AG09319 (cell line): ENCODE measurements around a stretch of chr15.

DNA sequence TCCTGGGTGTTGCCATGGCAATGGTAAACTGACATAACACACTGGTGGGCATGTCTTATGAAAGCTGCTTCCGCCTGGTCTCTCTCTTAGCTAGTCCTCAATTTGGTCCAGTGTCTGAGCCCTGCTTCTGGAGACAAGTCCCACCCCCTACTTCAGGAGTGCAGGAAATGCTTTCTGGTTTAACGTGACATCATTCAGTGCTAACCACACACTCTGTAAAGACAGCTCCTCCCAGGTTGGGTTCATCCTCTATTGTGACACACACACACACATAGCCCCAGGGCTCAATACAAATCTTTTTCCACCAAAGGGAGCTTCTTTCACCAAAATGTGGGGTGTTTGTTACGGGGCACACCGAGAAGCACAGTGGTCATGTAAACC lies 74.5 kb downstream of the TLE3 start:
- RRBS = no CpG with 5 or more reads among the region's 4 CpGs

GRCh38 chr15:70042405-70043147 lies 55.1 kb downstream of the TLE3 start:
- RRBS = no CpG with 5 or more reads among the region's 5 CpGs

DNA sequence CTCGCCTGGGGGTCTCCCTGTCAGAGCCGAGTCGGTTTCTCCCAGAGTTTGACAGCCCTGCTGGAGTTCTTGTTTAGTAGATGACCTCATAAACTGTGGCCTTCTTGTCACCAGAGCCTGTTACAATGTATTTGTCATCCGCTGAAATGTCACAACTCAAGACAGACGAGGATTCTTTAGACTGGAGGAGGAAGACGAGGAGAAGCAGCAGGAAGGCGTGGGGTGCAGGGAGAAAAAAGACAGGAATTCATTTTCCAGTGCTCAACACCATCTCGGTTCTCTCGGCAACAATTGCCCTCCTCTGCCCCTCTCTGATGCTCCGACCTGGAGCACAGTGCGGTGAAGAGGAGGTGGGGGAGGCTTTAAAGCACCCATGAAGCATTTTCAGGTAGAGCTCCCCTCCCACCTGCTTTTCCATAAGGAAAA lies 47.7 kb downstream of the TLE3 start:
- RRBS = no CpG with 5 or more reads among the region's 11 CpGs

DNA sequence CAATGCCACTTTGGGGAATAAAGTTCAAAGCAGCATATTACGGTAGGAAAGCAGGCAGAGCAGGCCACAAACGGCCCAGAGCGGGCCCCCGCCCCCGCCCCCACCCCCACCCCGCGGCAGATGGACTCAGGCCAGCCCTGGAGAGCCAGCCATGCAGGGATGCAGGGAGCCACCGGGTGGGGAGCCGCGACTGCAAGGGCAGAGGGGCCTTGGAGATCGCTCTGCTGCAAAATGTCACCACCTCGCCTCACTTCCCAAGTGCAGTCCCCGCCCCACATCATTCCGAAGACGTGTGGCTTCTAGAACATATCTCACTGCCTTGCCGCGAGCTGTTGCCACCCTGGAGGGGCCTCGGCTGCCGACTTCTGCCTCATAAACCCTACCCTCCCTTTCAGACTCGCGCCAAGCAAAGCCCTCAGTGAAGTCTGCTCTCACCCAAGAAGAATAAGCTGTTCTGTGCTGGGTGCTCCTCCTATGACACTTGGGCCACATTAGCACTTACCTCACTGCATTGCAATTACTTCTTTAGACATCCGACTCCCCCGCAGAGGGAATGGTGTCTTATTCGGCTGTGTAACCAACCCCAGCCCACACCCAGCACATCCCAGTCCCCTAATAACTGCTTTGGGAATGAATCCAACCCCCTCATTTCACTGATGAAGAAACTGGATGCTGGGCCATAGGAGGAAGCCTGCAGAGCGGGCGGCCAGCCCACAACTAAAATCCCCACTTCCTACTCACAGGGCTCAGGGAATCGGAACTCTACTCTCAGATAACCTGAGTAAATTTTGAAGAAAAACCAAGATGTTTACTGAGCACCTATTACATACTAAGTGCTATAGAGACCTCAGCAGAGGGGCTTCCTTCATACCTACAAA lies 8.7 kb downstream of the TLE3 start:
- RRBS = no CpG with 5 or more reads among the region's 27 CpGs

GRCh38 chr15:70100599-70101365 lies 3.1 kb upstream of the TLE3 start:
- RRBS = 12% methylated on average over 16 of the region's 43 CpGs

DNA sequence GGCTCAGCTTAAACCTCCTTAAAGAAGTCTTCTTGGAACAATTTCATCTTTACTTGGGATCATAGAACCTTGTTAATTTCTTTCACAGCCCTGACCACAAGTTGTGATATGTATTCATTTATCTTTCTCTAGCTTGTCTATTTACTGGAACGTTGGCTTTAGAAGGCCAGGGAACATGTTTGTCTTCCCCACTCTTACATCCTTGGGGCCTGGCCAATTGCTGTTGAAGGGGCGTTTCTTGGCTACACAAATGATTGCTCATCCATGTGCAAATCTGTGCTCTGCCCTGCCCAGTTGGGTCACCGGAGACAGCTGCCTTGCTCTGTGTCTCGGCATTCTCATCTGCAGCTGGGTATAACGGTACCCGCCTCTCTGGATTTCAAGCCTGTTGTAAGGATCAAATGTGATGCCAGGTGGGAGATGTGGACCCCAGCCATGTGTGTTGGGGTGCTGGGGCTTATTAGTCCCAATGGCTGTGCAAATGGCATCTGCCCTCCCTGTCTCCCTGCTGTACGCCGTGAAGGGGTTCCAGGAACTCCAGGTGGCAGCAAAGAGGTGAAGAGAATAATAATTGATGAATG lies 24.0 kb upstream of the TLE3 start:
- RRBS = no CpG with 5 or more reads among the region's 8 CpGs

DNA sequence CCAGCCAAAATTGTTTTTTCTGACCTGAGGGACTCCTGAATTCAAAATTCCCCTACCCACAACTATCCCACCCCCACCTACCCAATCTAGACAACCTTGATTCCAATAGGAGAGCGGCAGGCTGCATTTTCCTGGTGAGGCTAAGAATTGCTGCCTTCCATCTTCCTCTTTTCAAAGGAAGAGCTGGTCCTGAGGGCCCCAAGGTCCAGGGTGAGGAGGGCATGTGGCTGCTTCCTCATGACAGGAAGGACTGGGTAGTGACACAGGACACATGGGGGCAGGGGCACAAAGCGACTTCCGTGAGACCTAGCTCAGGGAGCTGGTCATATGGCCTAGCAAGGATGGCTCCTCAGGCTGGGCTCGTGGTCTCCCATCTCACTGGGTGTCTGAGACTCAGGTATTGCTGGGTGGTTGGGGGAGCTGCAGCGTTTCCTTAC lies 159.8 kb upstream of the TLE3 start:
- RRBS = no CpG with 5 or more reads among the region's 5 CpGs

DNA sequence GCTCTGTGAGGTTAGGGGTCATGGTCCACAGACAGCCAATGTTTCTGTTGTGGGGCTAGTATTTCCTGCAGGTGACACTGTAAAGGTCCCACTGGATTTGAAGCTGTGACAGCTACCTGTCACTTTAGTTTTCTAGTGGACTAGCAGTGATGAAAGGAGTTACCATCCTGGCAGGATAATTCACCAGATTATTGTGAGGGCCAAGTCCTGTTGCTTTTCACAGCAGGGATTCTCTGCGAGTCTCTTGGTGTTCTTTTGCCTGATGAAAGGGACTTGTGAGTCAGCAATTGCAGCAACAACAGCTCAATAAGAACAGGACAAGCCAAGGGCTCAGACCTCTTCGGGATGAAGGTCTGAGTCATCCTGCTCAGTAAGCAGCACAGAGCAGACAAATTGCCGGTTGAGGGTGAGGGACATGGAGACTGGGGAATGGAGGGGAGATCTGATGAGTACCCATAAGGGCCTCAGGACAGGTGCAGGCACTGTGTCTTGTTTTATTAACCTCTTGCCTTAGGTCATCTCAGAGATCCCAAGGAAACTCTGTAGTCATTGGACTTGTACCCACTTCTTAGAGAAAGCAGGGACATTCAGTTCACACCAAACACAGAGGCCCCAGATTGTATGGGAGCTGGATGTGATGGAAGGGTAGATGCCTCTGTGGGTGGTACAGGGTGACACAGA lies 173.7 kb upstream of the TLE3 start:
- RRBS = no CpG with 5 or more reads among the region's 3 CpGs

DNA sequence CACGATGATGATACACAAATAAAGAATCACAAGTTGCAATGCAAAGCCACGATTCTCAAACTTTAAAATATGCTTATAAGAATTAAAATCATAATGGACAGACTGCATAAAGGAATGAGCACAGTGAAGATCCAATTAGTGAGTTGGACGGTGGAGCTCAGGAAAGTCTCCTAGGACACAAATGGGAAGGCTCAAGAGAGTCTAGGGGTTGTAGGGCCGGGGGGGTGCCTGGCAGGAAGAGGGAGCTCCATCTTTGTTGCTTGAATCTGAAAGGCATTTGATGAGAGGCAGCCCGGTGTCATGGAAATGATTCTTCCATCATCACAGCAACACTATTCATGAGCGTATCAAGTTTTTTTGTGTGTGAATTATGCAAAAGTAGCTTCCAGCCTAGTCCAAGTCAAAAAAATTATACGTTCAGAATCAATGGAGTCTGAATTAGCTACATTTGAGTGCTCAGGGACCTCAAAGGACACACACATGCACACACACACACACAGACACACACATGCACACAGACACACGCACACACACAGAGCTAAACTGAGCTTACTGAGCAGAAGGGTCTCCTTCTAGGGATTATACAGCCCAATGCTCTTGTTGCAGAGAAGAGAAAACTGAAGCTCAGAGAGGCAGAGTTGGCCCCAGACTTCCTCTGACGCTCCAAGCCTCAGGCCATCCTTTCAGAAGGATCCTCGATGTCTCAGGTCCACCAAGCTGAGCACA lies 228.3 kb downstream of the UACA start:
- RRBS = 51% methylated on average over 2 of the region's 10 CpGs

DNA sequence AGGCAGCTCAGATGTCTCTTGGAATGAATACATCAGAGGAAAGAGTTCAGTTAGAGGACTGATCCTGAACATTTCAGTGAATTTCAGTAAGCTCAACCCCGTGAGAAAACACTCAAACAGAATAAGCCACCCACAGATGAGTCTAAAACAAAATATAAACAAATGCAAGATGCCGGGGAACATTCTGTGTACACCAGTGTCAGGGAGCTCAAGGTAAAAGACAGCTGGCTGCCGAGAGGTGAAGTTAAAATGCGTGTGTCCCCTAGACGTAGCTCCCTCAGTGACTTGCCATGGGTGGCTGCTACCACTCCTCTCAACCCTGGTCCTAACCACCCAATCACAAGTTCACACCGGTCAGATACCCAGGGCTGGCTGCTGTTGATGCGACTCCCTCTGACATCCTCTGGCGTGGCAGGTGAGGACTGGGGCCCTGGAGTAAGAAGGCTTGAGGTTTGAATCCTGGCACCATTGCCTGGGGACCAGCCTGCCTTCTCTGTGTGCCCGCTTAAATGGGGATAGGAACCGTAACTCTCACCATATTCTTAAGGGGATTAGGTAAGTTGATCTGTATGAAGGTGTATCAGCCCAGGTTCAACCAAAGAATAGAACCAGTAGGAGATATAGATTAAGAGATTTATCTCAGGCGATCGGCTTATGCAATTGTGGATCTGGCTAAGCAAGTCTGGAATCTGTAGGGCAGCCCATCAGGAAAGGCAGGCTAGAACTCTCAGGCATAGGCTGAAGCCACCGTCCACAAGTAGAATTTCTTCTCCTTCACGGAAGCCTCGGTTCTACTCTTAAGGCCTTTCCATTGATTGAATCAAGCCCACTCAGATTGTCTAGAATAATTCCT lies 203.5 kb downstream of the UACA start:
- RRBS = no CpG with 5 or more reads among the region's 15 CpGs

DNA sequence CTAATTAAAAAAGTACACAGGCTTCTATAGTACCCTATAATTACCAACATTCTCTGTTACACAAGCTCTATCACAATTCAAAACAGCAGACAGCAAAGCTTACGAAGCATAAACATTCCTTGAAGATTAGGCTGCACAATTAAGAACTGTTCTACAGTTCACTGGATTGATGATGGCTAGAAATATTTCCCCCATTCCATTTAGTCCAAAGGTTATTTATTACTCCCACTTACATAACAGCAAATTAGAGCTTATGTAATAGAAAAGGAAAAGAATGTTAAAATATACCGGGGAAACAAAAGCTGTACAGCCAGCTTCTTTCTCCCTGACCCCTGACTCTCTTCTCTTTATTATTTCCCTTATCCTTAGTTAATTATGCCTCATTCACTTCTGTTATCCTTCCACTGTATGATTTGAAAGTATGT lies 49.3 kb downstream of the UACA start:
- RRBS = no CpG with 5 or more reads among the region's 2 CpGs

- RRBS = no CpG with 5 or more reads among the region's 3 CpGs
These were observed 36.5 kb downstream of the UACA start for GRCh38 chr15:70726713-70727382.

DNA sequence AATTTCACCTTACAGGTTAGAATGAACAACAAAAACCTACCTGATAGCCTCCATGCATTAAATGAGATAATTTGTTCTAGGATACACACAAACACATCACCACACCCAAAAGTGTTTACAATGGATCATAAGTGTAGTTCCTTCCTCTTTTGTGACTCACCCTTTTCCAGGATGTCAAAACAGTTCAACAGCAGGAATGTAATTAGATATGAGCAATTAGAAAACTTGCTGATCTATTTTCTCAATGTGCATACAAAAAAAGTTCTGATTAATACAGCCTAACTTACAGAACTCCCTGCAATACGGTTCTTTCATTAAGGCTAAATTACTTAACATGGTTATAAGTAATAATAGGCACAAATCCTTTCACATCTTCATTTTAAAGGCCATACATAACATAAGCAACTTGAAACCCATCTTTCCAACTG lies 21.5 kb downstream of the UACA start:
- RRBS = no CpG with 5 or more reads among the region's 1 CpG

GRCh38 chr15:70859346-70859720 lies 5.4 kb upstream of the LARP6 start:
- RRBS = no CpG with 5 or more reads among the region's 9 CpGs

DNA sequence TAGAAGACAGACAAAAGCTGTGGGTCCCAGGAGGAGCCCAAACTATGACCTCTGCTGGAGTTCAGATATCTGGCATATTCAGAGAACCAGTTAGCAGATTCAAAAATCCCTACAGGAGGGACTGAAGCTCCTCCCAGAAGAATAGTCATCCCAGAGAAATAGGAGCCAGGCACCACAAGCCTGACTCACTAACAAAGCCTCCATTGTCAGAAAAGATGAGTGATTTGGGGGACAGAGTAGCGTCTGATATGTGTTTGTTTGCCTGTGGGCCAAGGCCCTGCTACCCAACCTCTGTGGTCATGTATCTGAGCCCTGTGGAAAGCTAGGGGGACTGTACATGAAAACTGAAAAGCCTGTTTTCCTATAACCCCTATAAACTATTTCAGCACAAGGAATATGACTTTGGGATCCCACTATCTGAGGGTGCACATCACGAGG lies 9.5 kb upstream of the LARP6 start:
- RRBS = no CpG with 5 or more reads among the region's 2 CpGs

DNA sequence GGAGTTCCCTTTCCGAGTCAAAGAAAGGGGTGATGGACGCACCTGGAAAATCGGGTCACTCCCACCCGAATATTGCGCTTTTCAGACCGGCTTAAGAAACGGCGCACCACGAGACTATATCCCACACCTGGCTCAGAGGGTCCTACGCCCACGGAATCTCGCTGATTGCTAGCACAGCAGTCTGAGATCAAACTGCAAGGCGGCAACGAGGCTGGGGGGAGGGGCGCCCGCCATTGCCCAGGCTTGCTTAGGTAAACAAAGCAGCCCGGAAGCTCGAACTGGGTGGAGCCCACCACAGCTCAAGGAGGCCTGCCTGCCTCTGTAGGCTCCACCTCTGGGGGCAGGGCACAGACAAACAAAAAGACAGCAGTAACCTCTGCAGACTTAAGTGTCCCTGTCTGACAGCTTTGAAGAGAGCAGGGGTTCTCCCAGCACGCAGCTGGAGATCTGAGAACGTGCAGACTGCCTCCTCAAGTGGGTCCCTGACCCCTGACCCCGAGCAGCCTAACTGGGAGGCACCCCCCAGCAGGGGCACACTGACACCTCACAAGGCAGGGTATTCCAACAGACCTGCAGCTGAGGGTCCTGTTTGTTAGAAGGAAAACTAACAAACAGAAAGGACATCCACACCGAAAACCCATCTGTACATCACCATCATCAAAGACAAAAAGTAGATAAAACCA lies 59.2 kb downstream of the THSD4 start:
- RRBS = no CpG with 5 or more reads among the region's 22 CpGs

GRCh38 chr15:71188625-71189376 lies 73.5 kb downstream of the THSD4 start:
- RRBS = no CpG with 5 or more reads among the region's 7 CpGs

- RRBS = 0% methylated on average over 1 of the region's 11 CpGs
These were observed 284.2 kb upstream of the NR2E3 start for GRCh38 chr15:71526001-71526628.

DNA sequence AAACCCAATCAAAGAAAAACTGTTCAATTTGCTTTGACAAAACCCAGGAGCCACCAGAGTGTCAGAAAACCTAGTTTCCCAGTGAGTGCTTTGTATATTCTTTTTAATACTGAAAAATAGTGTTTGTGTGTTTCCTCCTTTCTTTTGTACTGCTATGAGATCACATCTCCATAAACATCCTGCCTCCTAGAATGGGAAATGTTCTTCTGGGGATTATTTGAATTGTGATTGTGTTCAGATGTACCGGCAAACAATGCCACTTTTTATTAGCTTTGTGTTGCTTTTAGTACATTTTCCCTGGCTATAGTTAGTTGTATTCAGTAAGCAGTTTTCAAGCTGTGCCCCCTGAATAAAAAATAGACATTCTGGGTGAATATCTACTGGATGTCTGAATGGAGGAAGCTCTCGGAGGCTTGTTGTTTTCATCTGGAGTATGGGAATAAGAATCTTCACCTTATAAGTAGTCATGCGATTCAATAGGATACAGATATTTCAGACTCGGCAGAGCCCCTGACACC lies 148.0 kb upstream of the NR2E3 start:
- RRBS = no CpG with 5 or more reads among the region's 4 CpGs